ENCODE results near the gene TEX47.

- RRBS, 2 experiments: no CpG with 5 or more reads among the region's 5 CpGs
Observed at GRCh38 chr7:87154394-87155379, 2.4 kb downstream of the DMTF1 start.

- RRBS, 2 experiments: no CpG with 5 or more reads among the region's 2 CpGs
Observed at GRCh38 chr7:87156955-87157792, 4.9 kb downstream of the DMTF1 start.

- RRBS, 2 experiments: no CpG with 5 or more reads among the region's 4 CpGs
Observed at GRCh38 chr7:87188041-87188524, 31.4 kb downstream of the TMEM243 start.

DNA sequence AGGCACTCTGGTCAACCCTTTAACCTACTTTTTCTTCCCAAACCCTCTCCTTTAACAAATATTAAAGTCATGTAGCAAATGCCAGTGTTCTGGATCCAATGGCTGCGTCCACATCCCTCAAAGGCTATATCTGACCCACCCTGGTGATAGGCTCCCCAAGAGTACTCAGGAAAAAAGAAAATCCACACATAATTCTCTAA, 25.4 kb downstream of the ABCB4 start:
- RRBS, 2 experiments: no CpG with 5 or more reads among the region's 1 CpG

DNA sequence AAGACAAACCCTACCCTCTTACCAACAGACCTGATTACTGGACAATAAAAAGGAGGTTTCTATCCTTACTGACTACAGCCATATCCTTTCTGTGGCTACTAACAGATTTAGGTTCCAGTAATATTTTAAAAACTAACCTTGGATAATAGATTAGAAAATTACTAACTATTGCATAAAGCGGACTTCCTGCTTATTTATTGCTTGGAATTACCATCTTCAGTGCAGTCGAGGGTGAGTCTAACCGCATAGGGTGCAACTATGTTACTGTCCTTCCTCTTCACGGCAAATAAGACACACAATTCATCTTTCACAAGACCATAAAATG, 2.2 kb downstream of the SLC25A40 start:
- RRBS, 2 experiments: no CpG with 5 or more reads among the region's 4 CpGs

GRCh38 chr7:87876815-87876920, 375 bp downstream of the DBF4 start:
- RRBS, 2 experiments: 3 to 4% methylated on average over 1 of the region's 4 CpGs

DNA sequence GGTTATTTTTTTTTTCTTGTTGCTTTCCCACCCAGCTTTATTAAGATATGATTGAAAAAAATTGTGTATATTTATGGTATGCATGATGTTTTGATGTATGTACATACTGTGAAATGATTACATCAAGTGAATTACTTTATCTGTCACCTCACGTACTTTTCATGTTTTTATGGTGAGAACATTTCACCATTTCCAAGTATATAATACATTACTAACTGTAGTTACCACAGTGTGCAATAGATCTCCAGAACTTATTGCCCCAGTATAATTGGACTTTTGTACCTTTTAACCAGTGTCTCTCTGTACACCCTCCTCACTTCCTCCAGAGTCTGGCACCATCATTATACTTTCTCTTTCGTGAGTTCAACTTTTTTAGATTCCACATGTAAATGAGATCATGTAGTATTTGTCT, 111.3 kb downstream of the ADAM22 start:
- RRBS, 2 experiments: no CpG with 5 or more reads among the region's 2 CpGs

DNA sequence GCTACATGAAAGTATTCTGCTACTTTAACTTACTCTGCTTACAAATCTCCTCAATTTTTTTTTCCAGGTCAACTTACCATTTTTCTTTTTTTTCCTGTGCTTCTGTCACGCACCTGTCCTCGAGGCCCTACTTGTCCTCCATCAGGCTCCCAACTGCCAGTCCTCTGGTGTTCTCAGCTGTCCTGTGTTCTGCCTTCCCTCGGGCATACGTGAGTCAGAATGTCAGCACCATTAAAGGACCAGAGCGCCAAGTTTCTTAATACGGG, at the start of gene TEX47:
Gene TEX47 (minus strand): TSS at position 175 of the 266 bp plus-strand sequence.
- RRBS, 2 experiments: no CpG with 5 or more reads among the region's 6 CpGs

DNA sequence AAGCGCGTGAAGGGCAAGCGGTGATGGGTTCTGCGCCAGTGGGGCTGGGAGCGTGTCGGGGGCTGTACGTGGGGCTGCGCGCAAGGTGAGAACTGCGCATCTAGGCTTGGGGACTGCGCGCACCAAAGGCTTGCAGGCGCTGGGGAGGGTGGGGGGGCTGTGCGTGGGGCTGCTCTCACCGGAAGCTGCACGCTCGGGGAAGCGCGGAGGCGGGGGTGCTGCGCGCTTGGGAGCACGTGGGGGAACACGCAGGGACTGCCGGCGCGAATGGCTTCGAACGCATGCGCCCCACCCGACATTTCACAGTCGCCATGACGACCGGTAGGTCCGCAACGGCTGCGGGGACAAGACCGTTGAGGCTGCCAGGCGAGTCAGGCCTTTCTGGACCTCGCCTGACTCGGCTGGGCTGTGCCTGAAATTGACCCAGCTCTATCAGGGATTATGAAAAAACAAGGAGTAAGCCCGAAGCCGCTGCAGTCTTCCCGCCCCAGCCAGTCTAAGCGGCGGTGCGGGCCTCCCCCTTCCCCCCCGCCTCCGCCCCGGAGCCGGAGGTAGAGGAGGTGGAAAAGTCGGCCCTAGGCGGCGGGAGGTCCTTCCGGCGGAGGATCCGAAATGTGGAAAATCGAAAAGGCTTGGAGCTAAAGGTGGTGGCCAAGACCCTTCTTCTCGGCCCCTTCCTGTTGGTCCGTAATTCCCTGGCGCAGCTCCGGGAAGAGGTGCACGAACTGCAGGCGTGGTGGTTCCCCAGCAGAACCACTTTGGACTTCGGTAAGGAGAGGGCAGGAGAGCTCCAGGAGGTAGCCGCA, 35.0 kb upstream of the STEAP1 start:
- RRBS, 2 experiments: 1 to 6% methylated on average over 12 to 15 of the region's 66 CpGs

- RRBS, 2 experiments: no CpG with 5 or more reads among the region's 15 CpGs
Observed at GRCh38 chr7:90245558-90245986, 598 bp downstream of the CFAP69 start.

GRCh38 chr7:90710234-90710874, 114.2 kb downstream of the CDK14 start:
- RRBS, 2 experiments: no CpG with 5 or more reads among the region's 7 CpGs

- RRBS, 2 experiments: no CpG with 5 or more reads among the region's 4 CpGs
Observed at GRCh38 chr7:90728403-90729149, 132.5 kb downstream of the CDK14 start.

DNA sequence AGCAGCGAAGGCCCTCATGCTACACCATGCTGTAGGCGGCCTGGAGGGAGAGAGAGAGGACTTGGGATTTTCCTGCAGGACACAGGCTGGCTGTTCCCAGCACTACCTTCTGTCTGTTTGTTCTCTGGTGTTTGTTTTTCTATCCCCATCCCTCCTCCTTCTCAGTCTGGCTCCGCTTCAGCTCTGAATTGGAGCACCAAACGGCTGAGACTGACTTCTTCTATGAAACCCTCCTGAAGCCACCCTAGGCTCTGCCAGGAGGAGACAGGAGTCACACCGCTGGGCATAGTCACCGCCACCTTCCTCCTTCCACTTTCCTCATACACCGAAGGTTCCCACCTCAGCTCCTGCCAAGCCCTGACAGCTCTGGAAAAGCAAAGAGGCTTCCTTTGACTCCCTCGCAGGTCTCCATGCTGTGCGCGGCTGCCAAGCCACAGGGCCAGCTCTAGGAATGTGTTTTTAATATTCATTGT, 301.6 kb downstream of the FZD1 start:
- RRBS, 2 experiments: no CpG with 5 or more reads among the region's 10 CpGs

DNA sequence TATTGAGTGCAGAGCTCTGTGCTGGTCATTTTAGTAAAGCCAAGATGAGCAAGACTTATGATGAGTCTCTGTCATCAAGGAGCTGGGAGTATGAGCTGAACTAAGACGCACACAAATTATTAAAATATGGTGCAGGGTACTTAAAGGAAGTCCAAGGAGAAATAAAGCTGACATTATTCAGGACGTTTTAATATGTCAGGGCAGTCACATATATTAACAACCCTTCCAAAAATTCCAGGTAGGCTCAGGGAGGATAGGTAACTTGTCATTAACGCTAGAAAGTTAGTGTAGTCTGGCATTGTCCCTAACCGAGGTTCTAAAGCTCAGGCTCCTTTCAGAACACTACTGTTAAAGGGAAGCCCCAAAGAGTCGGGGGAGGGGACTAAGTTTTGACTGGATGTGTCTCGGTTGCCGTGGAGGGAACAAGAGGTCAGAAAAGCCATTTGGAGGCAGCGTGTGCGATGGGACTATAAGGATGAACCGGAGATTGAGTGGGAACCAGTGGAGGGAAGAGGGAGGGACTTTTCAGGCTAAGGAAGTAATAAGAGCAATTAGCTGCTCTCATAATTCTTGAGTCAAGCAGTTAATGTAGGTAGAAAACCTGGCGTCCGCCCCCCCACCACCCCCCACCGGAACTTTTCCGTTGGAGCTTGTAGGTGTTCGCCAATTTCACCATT, 656 bp upstream of the AKAP9 start:
- RRBS, 2 experiments: no CpG with 5 or more reads among the region's 15 CpGs

GRCh38 chr7:91945343-91945885, 4.8 kb downstream of the AKAP9 start:
- RRBS, 2 experiments: no CpG with 5 or more reads among the region's 4 CpGs

- RRBS, 2 experiments: no CpG with 5 or more reads among the region's 2 CpGs
Observed at GRCh38 chr7:92042973-92043450, 91.3 kb downstream of the CYP51A1 start.

- RRBS, 2 experiments: no CpG with 5 or more reads among the region's 4 CpGs
Observed at GRCh38 chr7:92244674-92245174, 990 bp downstream of the KRIT1 start.

GRCh38 chr7:92485850-92486377, 8.2 kb upstream of the ERVW-1 start:
- RRBS, 2 experiments: no CpG with 5 or more reads among the region's 2 CpGs

Data from NT2/D1 (cell line).